CD14-positive monocyte (primary cell): Measurements from ENCODE around the gene ZC3H7B.

DNA sequence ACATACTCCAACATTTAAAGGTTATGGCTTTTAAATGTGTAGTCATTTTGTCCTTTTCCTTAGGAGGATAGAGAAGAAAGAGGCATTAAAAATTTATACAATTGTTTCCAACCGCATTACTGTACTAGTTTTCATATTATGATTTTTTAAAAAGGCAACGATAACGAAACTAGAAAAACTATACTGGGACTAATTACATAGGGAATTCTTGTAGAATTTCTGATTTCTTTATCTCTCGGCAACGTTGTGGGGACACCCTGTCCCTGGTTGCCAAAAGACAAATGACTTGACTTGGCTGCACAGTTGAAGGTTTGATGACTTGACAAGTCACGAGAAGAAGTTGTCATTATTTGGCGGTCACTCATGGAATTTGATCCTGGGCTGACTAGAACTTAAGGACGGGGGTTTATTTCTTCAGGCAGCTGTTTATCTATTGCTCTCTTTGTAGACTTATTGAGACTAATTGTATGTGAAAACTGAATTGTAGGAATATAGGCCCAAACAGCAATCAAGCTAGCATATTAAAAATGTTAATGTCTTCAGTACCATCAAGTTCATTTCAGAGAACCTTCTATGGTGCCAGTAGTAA is 68.9 kb upstream of the ADSL start:
- CAGE, long polyA plus RNA, result no peak

DNA sequence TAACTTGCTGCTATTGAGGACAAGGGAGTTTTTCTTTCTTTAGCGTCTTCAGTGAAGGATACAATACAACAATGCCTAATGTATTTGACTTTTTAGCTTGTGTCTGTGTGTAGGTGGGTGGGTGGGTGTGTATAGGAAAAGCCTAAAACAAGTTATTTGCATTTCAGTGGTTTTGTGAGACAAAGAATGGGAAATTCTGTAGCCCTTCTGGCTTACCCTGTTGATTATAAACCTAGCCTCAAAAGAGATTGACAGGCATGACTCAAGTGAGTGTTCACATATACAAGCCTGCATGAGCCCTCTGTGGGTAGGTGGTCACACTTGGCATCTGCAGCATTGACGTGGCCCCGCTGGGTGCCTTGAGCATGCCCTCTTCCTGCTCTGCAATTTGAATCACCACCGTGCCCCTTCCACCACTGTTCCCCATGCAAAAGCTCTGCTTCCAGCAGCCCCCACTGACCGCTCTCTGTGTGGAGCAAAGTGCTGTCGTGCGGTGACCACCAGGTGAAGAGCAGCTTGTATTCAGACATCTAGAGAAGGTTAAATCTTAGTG is 21.0 kb upstream of the ADSL start:
- CAGE, long polyA plus RNA, result no peak

GRCh38 chr22:40371333-40371634 is 890 bp downstream of the SGSM3 start:
- CAGE, long polyA plus RNA, result no peak

DNA sequence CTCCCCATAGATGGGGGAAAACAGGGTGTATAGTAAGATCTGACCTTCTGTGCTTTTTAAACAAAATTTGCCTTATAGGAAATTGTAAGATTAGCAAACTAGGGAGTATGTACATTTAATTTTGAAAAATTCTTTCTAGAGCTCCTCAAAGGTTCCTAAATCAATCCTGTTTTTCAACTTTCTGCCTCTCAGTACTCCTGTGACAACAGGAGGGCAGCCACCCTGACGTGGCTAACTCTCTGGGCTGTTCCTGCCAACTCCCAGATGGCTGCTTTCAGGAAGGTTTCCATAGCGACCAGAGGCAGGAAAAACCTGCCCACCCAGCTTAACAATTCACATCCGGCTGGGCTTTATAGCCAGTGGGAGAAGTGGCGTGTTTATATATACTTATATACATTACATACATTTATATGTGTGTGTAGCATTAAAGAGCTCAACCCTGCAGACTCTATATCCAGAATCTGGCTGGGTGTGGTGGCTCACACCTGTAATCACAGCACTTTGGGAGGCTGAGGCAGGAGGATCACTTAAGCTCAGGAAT is 26.5 kb downstream of the SGSM3 start:
- CAGE, long polyA plus RNA, result no peak

DNA sequence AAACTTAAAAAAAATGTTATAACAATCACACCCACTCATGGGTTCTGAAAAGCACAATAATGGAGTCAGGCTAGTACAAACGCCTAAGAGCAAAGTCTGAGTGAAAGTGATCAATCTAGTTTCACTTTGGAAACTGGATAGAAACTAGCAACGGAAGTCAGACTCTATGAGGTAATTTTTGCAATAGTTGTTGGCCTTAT is 117.0 kb downstream of the MRTFA start:
- CAGE, long polyA plus RNA, result no peak

- CAGE, long polyA plus RNA, result no peak
Observed at GRCh38 chr22:40647580-40647779, 11.0 kb upstream of the MRTFA start.

DNA sequence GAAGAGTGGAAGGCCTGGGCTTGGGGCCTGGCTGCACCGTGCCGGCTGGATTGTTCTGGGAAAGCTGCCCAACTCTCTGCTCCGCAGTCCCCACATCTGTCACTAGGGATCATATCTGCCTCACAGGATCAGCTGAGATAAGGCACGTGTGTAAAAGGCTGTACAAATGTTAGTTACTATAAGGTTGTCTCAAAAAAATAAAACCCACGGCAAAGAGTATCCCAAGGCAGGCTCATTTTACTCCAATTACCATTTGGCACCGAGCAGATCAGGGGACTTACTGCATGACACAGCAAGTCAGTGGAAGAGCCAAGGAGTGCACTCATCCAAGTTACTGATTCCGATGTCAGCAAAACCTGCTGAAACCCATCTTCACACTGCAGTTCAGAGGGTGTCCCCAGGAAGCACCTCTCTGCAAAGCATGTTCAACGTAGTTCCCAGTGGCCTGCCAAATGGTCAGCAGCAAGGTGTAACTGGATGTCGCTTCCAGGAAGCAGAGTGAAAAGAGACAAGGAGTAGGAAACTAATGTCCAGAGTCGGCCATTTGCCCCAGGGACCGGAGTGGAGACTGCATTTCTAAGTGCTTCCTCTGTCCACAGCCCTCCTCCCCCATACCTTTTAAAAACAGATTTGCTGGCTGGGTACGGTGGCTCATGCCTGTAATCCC is 18.2 kb upstream of the MRTFA start:
- CAGE, long polyA plus RNA, result no peak

GRCh38 chr22:40854835-40855515 is 1.5 kb downstream of the ST13 start:
- CAGE, long polyA plus RNA, result no peak

- CAGE, long polyA plus RNA, result no peak
Observed at GRCh38 chr22:40952250-40952749, 1.1 kb downstream of the RBX1 start.

- CAGE, long polyA plus RNA, result no peak
Observed at GRCh38 chr22:41172360-41172694, 32.8 kb upstream of the L3MBTL2 start.

- CAGE, long polyA plus RNA, result no peak
Observed at GRCh38 chr22:41238270-41238561, 2.5 kb downstream of the CHADL start.

GRCh38 chr22:41260687-41261520 is 20.2 kb upstream of the CHADL start:
- CAGE, long polyA plus RNA, result no peak

DNA sequence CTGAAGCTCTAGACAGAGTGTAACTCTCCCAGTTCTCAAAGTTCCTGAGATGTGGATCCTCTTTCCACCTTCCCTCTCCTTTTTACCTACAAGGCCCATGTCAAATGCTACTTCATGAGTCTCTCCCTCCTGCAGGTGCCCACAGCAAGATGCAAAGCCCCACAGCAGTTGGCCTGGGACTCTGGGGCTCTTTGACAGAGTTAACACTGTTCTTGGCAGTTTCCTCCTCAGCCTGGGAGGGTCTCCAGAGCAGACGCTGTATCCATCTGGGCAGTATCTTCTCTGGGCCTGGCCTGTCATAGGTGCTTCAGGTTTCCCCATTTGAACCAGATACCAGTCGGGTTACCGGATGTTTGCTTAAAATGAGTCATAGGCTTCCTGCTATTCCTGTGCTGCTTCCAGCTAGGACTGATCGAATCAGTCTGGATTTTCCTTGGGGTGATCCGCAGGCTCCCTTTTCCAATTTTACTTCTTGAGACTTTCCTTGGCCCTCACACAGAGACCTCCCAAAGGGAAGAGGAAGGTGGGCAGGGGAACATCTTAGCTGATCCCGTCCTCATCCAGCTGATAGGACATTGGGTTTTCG is 2.2 kb upstream of the RANGAP1 start:
- CAGE, long polyA plus RNA, result no peak

- CAGE, long polyA plus RNA, result no peak
Observed at GRCh38 chr22:41295330-41295564, 6.1 kb upstream of the ZC3H7B start.

DNA sequence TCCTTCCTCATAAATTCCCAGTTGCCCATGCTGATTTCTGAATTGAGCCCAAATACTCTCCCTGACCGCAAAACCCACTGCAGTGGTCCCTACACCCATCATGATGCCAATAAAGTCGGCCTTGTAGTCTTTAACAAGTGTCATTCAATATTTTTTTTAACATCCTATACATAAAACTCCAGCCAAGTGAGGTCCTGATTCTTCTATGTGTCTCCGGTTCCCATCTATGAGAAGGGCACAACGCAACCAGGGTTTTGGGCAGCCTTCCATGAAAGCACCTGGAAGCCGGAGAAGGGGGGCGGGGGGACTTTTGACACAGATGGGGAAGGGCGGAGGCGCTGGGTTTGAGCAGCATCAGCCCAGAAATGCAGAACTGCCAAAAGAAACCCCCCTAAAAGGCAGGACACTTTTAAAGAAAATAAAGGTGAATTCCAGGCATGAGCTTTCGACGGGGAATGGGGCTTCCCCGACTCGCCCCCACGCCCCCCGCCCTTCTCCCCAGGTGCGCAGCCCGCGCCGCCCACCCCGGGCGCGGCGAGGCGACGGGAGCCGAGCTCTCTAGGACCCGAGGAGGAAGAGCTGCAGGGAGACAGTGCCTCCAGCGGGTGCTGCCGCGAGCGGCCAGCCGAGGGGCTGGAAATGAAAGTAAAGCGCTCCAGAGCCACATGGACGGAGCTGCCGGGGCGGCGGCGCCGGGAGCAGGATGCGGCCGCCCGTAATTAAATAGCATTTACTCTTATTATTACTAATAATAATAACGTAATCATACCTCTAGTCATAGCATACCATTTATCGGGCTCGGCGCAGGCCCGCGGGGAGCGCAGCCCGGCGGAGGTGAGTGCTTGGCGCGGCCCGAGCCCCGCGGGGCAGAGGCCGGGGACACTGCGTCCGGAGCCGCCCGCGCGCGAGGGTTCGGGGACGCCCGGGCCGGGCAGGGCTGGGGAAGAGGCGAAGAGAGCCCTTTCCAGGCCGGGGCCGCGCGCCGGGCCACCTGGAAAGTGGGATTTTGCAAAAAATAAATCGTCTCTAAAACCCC is at the start of gene ZC3H7B:
Gene ZC3H7B, plus strand, starts transcription at position 587 of the 1,036 bp plus-strand sequence.
- CAGE, long polyA plus RNA, result no peak

DNA sequence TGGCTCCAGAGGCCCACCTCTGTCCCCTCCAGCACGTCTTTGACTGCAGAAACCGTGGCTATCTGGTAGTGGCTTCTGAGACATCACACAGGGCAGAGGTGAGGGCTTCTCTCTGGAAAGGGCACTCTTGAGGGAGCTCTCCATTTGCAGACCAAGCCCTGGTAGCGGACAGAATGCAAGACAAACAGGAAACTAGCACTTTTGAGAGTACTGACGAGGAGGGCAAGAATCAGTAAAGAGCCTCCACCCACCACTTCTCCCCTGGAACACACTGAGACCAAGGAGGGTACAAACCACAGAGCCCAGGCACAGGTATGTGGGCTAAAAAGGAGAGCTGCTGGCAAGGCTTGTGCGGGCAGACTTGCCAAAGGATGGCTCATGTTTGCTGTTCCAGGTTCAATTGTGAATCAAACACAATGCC is 6.7 kb upstream of the TEF start:
- CAGE, long polyA plus RNA, result no peak

- CAGE, long polyA plus RNA, result no peak
Observed at GRCh38 chr22:41393747-41394278, 12.1 kb downstream of the TEF start.

GRCh38 chr22:41396928-41397672 is 15.4 kb downstream of the TEF start:
- CAGE, long polyA plus RNA, result no peak

DNA sequence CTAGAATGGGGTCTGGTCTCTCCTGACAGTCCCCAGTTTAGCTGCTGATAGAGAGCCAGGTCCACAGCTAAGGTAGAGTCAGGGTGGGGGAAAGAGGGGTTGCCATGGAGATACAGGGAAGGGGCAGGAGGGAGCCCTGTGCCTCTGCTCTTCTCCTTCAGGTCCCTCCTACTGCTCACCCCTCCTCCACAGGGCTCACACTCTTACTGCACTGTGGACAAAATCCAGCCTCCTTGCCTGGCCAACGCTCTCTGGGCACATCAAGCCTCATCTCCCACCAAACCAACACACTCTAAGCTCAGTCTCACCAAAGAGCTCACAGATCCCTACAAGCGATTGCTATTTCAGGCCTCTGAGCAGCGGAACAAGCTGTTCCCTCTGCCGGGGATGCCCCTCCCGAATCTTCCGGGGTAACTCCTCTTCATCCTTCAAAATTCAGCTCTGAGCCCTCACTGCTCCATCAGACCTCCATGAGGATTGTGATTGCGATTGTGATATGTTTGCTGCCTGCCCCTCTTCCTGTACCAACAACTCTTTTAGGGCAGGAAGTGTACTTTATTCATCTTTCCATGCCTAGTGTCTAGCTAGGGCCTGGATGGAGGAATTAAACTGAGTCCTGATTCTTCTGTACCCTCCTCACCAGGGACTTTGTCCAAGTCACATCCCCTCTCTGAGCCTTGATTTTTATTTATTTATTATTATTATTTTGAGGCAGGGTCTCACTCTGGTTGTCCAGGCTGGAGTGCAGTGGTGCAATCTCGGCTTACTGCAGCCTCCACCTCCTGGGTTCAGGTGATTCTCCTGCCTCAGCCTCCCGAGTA is 29.9 kb downstream of the TEF start:
- CAGE, long polyA plus RNA, result no peak

- CAGE, long polyA plus RNA, result no peak
Observed at GRCh38 chr22:41471383-41471694, 2.4 kb downstream of the ACO2 start.